AG04450 (cell line): Measurements from ENCODE around the gene LGMN.

DNA sequence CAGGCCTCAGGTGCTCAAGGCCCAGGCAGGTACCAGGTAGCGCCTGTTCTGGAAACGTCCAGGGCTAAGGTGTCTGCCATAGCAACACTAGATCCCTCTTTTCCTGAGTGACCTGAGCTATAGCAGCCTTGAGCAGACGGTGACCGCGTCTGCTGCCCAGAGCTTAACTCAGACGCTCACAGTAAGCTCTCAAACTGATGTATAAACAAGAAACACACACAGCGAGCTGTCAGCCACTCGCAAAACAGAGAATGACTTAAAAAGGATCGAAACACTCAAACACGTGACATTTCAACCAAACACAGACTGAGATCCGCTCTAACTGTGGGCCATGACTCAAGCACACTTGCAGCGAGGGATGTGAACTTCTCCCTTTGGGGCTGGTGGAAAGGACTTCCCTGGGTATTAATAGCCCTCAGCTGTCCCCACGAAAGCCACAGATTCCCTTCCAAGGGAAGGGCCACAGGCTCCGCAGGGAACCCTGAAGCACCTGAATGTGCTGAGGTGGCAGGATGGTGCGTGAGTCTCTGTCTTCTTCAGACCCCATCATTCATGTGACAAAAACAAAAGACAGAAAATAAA lies 29.1 kb downstream of the CCDC88C start:
- CAGE, long polyA plus RNA, result no peak
- RRBS, result no CpG with 5 or more reads among the region's 15 CpGs

DNA sequence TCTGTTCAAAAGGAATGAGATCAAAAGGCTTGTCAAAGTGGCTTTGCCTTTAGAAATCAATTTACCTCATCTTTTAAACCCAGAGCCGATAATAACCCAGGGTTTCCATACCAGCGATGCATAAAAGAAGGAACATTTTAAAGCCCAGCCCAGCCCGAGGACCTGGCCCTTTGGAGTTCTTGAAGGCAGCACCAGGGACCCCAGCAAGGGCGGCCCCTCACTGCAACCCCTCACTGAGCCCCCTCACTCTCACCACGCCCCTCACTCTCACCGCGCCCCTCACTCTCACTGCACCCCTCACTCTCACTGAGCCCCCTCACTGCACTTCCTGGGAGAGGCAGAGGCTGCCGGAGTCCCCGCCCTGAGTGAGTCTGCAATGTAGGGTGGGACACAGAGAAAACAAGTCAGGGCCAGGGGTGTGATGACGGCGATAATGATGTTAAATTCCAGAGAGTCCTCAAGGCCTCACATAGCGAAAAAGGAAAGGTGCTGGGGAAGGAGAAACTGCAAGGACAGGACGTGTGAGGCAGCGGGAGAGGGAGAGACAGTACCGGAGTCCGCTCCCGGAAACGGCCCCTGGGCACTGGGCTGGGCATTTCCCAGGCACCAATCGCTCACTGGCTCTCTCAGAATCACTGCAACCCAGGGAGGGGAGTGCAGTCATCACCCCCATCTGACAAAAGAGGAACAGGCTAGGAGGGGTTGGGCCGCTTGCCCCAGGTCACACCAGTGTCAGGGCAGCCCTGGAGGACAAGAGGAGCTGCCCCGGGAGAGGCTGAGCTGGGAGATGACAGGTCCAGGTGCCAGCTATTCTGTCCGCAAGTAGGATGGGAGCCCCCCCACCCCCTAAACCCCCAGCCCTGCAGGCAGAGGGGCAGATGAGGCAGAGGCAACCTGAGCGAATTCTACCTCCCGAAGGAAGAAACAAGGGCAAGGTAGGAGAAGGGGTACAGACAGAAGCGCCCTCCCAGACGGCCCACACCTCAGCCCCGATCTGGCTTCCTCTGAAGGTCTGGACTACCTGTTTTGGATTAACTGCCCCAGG lies 24.8 kb downstream of the CCDC88C start:
- CAGE, long polyA plus RNA, result no peak
- RRBS, result no CpG with 5 or more reads among the region's 27 CpGs

DNA sequence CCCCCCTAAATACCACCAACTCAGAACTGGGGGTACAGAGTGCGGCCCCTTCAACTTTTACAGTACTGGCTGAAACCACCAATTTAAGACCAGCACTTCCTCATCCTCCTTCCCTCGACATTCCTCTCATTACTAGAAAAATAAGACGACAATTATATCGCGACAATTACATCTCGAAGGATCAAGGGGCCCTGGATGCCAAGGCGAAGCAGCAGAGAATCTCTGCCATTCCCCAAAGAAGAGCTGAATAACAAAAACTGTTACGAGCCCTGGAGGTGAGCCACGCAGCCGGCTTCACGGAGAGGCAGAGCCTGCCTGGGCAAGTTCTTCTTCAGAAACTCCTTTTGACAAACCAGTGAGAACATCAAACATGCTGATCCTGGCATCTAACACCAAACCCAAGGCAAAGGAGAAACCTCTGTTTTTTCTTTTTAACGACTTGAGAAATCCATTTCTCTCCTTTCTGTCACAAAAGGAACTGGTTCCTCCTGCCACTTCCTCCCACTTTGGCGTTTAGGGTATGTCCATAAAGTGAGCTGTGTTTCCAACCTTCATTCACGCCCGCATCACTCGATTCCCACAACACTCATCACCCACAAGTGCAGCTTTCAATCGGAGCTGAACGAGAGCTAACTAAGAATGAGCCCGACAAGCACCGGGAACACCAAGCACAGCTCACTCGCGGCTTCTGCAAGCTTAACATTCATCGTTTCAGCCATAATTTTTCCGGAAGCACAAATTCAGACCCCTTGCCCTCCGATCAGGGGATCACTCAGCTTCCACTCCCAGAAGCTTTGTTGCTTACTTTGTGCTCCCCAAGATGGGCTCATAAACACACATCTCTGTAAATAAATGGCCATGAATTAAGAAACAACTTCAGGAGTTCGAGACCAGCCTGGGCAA lies 21.5 kb downstream of the CCDC88C start:
- CAGE, long polyA plus RNA, result no peak
- RRBS, result 67% methylated on average over 5 of the region's 26 CpGs

DNA sequence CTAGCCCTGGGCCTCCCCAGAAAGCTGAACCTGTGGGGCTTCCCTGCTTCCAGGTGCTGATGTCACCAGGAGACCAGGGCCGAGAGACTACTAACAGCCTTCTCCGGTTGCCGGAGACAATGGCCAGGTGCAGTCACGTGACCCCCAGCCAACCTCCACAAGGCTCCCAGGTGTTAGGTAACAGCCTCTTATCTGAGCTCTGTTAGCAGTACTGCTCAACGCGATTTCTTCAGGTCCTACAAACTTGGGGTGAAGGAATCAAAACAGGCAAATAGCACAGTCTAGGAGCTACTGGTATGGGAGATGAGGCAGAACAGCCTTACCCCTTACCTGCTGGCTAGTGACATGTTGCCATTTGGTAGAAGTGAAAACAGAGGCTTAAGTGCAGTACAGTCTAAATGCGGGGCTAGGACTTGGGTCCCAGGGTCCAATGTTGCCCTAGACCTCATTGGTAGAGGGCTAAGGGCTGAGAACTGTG lies 3.9 kb downstream of the CCDC88C start:
- CAGE, long polyA plus RNA, result no peak
- RRBS, result no CpG with 5 or more reads among the region's 7 CpGs

GRCh38 chr14:91464334-91465597 lies 45.3 kb downstream of the PPP4R3A start:
- CAGE, long polyA plus RNA, result no peak
- RRBS, result no CpG with 5 or more reads among the region's 9 CpGs

- CAGE, long polyA plus RNA, result no peak
- RRBS, result no CpG with 5 or more reads among the region's 4 CpGs
Measured at GRCh38 chr14:91605543-91605813, 95.4 kb upstream of the PPP4R3A start.

DNA sequence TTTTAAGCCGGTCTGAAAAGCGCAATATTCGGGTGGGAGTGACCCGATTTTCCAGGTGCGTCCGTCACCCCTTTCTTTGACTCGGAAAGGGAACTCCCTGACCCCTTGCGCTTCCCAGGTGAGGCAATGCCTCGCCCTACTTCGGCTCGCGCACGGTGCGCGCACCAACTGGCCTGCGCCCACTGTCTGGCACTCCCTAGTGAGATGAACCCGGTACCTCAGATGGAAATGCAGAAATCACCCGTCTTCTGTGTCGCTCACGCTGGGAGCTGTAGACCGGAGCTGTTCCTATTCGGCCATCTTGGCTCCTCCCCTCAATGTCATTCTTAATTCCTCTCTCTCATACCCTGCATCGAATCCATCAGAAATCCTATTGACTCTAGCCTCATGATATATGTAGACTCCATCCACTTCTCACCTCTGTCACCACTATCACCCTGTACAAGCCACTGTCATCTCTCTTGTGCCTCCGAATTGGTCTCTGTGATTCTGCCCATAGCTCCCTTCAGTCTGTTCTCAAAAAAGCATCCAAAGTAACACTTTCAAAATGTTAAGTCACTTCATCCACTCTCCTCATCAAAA lies 85.9 kb downstream of the CATSPERB start:
- CAGE, long polyA plus RNA, result no peak
- RRBS, result no CpG with 5 or more reads among the region's 24 CpGs

DNA sequence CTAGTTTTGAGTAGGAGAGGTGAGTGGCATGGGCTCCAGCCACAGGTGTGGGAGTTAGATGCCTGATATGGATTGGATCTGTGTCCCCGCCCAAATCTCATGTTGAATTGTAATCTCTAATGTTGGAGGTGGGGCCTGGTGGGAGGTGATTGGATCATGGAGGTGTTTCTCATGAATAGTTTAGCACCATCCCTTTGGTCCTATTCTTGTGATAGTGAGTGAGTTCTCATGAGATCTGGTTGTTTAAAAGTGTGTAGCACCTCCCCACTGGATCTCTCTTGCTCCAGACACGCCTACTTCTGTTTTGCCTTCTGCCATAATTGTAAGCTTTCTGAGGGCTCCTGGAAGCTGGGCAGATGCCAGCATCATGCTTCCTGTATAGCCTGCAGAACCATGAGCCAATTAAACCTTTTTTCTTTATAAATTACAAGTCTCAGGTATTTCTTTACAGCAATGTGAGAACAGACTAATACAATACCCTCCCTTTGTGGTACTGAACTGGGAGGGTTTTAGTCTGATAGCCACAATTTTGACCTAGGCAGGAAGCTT lies 27.8 kb upstream of the CATSPERB start:
- CAGE, long polyA plus RNA, result no peak
- RRBS, result no CpG with 5 or more reads among the region's 2 CpGs

DNA sequence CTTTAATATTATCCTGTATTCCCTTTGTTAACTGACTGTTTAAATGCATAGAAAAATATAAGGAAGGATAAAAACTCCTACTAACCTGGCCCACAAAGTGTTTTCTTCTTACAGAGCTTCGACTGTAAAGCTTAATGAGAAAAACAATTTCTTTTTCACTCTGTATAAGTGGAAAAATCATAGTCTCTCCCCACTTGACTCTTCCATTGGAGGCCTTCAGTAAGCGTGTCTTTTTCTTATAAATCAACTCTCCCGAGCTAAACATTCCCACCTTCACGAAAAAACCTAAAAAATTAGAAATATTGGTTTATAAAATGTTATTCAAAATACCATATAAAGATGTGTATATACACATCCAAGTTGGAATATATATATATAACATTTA lies 53.2 kb upstream of the CATSPERB start:
- CAGE, long polyA plus RNA, result no peak
- RRBS, result no CpG with 5 or more reads among the region's 4 CpGs

DNA sequence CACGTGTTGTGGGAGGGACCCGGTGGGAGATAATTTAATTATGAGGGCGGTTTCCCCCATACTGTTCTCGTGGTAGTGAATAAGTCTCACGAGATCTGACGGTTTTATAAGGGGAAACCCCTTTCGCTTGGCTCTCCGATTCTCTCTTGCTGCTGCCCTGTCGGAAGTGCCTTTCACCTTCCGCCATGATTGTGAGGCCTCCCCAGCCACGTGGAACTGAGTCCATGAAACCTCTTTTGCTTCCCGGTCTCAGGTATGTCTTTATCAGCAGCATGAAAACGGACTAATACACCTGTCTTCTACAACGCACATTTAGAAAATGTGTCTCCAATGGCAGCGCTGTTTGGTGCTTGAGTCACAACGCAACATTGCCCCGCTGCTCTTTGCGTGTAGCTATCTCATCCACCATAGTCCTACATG lies 35.8 kb upstream of the SLC24A4 start:
- CAGE, long polyA plus RNA, result no peak
- RRBS, result no CpG with 5 or more reads among the region's 18 CpGs

DNA sequence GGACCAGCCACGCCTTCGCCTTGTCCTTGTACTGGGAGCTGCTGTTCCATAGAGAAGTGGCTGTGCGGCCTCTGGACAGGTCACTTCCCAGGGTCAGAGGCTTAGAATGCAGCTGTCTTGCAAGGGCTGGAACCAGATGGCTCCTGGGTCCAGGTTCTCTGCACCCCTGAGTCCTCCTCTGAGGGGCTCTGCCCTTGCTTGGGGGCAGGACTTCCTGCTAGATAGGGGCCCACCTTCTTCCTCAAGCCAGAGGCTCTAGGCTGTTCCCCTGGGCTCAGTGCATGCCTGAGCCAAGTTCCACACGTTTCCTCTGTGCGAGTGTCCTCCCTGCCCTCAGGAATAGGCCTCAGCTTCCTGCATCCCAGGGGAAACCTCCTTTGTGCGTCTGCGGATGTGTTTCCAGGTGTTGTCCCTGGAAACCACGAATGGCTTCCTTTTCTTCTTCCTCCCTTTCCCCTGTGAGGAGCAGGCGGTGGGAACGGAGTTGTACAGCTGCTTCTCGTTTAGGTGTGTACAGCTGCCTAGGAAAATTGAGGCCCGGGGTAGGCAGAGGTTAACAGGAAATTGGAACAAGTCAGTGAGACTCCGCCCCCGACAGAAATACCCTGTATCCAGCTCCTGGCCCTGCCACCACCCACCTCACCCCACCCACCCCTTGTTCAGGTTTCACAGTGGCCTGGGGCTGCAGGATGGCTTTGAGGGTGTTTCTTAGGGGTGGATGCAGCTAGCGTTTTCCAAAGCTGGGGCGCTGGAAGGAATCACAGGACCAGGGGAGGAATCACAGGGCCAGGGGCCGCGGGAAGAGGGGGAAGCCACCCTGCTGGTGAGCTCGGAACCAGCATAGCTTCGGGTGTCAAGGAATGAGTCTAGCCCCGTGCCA lies 54.1 kb upstream of the RIN3 start:
- CAGE, long polyA plus RNA, result no peak
- RRBS, result no CpG with 5 or more reads among the region's 21 CpGs

DNA sequence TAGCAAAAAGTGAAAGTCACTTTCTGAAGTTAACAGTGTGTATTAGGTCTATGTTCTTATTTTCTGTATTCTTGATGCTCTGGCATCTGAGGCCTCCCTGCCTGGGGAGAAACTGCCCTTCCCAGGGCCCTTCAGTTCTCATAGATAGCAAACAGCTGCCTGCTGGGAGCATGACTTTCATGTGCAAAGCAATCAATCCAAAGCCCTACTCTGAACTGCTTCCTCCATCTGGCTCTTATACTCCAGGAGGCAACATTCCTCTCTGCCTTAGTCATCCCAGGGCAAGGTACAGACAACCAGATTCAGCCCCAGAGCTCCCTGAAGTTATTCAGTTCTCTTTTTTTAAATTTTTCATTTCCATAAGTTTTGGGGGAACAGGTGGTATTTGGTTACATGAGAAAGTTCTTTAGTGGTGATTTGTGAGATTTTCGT lies 41.7 kb upstream of the RIN3 start:
- CAGE, long polyA plus RNA, result no peak
- RRBS, result no CpG with 5 or more reads among the region's 1 CpG

GRCh38 chr14:92573908-92574627 lies 60.5 kb downstream of the RIN3 start:
- CAGE, long polyA plus RNA, result no peak
- RRBS, result no CpG with 5 or more reads among the region's 9 CpGs

DNA sequence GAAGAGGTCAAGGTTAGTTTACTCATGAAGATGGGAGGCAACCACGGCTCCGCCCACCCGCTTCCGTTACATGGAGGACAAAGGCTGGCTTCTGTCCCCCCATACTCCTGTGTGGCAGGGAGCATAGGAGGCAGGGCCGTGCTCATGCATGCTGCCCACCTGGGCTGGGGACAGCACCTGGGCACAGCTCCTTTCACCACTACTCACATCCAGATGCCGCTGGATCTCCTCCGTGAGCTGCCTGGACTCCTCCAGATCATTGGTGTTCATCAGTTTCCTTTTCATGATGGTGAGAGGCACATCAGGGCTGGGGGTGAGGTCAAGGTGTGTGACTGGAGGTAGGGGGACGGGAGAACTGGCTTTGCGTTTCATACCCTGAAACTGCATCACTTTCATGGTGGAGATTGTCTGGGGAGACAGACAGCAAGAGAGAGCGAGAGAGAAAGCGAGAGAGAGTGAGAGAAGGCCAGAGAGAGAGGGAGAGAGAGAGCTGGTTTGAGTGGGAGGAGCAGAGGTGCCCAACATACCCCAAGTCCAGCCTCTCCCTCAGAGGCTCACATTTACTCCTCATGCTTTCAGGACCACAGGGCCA lies 38.9 kb downstream of the LGMN start:
- CAGE, long polyA plus RNA, result no peak
- RRBS, result no CpG with 5 or more reads among the region's 11 CpGs

GRCh38 chr14:92726734-92727050 lies 21.7 kb downstream of the LGMN start:
- CAGE, long polyA plus RNA, result no peak
- RRBS, result no CpG with 5 or more reads among the region's 2 CpGs

DNA sequence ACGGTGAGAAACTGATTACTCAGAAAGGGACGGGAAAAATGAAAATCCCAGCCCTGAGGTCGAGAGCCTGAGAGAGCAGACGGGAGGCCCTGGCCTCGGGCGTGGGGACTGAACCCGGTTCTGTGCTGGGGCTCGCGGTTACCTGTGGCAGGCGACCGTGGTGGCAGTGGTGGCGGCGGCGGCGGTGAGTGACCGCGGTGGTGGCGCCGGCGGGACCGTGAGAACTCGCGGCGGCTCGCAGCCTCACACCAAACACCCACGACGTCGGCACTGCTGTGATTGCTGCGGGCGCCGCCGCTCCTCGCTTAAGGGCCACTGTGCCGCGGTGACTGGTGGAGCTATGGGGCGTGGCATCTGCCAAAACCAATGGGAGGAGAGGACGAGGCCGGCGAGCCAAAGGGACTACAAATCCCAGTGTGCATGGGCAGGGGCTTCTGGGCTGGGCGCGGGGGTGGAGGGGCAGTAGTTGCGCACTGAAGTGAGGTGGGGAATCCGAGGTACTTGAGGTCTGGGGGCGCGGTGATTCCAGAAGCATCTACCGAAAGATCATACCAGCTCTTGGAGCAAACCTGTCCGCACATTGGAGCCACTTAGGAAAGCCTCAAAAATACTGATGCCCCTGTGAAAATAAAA lies at the start of gene LGMN:
LGMN (minus strand) TSS at position 281 of the 633 bp plus-strand sequence.
- CAGE, long polyA plus RNA, result start-site peak on the minus strand centred at position 299 of the sequence, 48 bp wide, 113 and 71 reads in 2 replicates
- RRBS, result under 1% methylated on average over 11 of the region's 47 CpGs

GRCh38 chr14:92986214-92986838 lies 63.4 kb downstream of the CHGA start:
- CAGE, long polyA plus RNA, result no peak
- RRBS, result no CpG with 5 or more reads among the region's 5 CpGs

DNA sequence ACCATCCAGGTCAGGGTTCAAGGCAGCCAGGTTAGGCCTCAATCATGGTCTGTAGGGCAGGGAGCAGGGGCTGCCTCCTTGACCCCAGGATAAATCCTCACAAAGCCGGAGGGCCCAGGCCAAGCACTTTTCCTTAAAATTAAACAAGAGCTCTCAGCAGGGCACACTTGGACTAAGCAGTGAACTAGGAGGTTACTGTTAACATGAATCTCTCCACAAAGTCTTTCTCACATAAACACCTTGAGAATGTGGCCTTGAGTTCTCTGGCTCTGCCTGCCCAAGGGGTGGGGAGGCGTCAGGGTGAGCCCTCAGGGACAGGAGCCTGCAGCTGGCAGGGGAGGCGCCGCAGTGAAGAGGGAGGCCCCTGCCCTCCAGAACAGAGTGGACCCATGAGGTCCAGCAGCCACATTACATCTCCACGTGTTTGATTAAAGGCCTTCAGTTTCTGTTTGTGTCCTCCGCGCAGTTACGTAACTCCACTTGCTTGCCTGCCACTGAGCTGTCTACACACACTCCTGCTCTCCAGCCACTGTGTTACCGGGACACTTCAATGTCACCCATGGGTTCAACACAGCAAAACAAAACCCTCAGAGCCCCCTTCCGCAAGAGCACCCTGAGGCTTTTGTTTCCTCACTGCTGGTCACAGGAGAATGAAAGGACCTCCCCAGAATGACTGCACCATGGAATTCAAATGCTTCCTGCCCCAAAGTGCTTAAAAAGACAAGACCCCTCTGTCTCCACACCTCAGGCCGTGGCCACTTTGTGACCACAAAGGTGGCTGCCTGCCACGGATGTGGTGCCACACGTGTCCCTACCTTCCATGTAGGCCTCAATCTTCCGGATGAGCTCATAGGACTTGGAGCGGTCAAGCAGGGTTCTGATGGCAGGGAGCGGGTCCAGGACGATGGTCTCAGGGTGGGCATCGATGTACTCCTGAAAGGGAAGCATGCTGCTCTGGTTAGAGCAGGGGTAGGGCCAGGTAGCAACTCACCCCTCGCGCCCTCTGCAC lies 70.4 kb downstream of the CHGA start:
- CAGE, long polyA plus RNA, result no peak
- RRBS, result no CpG with 5 or more reads among the region's 20 CpGs

DNA sequence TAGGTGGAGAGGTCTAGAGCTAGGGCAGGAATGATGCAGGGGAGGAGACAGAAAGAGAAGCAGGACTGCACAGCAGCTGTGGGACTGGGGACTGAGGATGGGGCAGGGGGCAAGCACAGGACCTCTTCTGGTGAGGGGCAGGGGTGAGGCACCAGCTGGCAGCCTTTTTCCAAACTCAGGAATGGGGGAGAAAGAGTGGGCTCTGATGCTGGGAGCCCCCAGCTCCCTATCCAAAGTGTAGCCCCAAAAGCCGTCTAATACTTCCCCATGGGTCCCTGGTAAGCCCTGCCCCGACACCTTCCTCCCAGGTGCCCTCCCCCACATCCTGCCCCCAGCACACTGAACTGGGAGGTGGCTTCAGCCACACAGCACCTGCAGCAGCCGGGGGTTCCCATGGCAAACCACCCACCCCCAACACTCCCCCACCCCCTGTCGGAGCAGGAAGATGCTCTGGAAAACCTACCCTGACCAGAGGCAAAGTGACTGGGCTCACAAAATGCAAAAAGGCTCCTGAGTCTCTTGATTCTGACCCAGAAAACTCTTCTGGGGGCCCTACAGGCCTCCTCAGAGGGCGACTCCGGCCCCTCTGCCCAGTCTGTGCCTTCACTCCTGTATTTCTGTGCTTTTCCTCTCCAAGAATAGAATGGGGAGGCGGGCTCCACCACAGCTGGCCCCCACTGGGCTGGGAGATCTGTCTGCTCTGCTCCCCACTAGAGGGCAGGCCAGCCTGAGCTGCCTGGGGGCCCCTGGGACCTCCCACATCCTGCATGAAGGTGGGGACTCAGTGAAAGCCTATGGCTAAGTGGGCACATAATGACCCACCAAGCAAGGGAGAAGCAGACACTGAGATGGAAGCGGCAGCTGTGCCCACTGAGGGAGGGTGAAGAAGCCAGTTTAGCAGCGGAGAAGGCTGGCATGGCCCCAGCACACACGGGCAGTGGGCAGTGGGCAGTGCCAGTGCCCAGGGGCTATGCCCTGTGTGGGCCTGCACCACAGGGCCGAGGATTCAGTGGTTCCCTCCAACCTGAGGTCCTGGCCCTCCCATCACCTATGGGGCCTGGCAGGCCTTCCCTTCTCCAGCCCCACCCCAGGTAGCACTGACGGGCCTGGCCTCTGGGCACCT lies 81.5 kb downstream of the ITPK1 start:
- CAGE, long polyA plus RNA, result no peak
- RRBS, result no CpG with 5 or more reads among the region's 12 CpGs

DNA sequence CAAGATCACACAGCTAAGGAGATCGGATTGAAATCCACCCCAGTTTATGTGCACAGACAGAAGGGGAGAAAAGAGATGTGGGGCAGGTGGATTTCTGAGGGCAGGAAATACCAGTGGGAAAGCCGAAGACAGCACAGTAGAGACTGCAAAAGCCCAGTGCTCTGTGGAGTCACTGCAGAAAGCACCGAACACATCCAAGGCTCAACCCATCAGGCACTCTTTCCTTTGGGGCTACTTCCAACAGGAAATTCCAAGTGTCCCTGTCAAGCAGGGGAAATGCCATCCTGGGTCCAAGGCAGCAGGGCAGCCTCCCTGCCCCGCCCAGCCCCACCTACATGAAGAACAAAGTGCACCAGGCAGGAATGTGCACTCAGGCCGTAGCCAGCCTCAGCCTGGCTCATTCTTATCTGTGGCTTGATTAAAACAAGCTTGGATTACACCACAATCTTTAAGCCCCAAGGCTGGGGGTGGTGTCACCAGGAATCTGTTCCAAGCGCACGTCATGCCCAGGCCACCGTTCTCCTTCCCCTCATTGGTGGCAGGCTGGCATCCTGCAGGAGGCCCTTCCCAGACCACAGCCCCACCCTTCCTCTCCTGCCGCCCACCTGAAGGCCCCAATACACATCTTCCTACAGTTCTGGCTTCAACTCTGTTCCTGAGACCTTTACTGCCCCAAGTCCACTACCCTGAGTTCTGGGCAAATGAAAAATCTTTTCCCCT lies 72.3 kb downstream of the ITPK1 start:
- CAGE, long polyA plus RNA, result no peak
- RRBS, result no CpG with 5 or more reads among the region's 9 CpGs